Parietal lobe (tissue), 2 donors: ENCODE data around the genes MTMR6 and FLT3.

- RAMPAGE, long total RNA: no peak
Observed at GRCh38 chr13:24925564-24926212, 3.0 kb upstream of the CENPJ start.

DNA sequence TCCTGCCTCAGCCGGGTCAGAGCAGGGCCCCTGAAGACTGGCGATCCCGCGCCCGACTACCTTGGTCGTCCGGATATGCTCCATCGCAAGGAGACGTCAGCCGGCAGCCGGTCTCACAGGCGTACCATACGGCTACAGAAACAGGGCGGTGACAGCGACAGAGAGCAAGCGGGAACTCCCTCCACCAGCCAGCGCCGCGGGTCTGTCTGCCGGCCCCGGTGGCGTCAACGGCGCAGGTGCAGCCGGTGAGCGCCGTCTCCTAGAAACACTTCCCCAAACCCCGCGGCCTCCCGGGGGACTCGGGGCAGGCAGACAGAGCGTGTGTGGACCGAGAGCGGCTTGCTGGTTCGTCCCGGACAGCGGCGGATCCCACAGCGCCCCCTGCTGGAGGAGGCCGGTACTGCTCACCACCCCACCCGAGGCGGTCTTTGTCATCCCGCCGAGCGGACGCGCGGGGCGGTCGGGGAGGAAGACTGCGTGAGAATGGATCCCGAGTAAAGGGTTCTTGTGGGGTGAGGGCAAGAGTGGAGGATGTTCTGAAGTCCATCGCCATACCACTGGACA, at the start of gene MTMR6:
Gene MTMR6, minus strand, starts transcription at position 325 of the 564 bp plus-strand sequence.
- RAMPAGE, long total RNA: no peak

- RAMPAGE, long total RNA: no peak
Observed at GRCh38 chr13:25288846-25289485, 1.7 kb upstream of the MTMR6 start.

DNA sequence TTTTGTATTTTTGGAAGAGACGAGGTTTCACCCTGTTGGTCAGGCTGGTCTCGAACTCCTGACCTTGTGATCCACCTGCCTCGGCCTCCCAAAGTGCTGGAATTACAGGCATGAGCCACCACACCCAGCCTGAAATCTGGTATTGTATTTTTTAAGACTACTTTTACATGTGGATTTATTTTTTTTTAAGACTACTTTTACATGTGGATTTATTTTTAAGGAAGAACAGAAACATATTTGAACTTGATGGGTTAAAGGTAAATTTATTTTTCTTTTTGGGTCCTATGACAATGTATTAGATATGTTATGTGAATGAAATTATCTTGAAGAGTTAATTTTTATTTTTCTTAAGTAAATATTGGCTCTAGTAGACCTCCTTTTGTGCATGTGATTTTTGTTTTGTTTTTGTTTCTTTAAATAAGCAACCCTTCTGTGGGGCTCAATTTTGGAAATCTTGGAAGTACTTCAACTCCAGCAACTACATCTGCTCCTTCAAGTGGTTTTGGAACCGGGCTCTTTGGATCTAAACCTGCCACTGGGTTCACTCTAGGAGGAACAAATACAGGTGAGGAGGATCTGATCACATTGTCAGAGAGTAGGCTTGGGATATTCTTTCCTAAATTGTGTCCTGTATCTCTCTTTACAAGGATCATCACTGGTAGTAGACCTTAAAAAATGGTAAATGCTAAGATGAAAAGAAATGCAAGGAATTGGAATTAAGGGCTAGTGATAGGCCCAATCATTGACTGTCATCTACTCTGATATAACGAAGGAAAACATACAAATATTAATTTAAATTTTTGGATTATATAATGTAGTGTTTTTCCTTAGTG, 6.2 kb downstream of the NUP58 start:
- RAMPAGE, long total RNA: no peak

- RAMPAGE, long total RNA: no peak
Observed at GRCh38 chr13:26012869-26013540, 38.8 kb downstream of the SHISA2 start.

- RAMPAGE, long total RNA: no peak
Observed at GRCh38 chr13:26214347-26214654, 7.8 kb downstream of the RNF6 start.

- RAMPAGE, long total RNA: no peak
Observed at GRCh38 chr13:26941474-26942115, 181.0 kb upstream of the GPR12 start.

DNA sequence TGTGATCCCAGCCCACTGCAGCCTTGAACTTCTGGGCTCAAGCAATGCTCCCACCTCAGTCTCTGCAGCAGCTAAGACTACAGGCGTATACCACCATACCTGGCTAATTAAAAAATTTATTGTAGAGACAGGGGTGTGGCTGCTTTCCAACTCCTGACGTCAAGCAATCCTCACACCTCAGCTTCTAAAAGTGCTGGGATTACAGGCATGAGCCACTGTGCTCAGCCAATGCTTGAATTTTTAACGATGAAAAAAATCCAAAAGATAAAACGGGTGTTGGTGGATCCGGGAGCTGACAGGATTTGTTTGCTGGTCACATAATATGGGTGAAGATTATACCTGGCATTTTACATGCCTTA, 193.5 kb downstream of the USP12 start:
- RAMPAGE, long total RNA: no peak

GRCh38 chr13:27044946-27045603, 126.5 kb downstream of the USP12 start:
- RAMPAGE, long total RNA: no peak

- RAMPAGE, long total RNA: no peak
Observed at GRCh38 chr13:27195260-27195614, 23.6 kb upstream of the USP12 start.

- RAMPAGE, long total RNA: no peak
Observed at GRCh38 chr13:27253109-27254049, 2.0 kb downstream of the RPL21 start.

GRCh38 chr13:27298795-27299050, 28.1 kb downstream of the RASL11A start:
- RAMPAGE, long total RNA: no peak

DNA sequence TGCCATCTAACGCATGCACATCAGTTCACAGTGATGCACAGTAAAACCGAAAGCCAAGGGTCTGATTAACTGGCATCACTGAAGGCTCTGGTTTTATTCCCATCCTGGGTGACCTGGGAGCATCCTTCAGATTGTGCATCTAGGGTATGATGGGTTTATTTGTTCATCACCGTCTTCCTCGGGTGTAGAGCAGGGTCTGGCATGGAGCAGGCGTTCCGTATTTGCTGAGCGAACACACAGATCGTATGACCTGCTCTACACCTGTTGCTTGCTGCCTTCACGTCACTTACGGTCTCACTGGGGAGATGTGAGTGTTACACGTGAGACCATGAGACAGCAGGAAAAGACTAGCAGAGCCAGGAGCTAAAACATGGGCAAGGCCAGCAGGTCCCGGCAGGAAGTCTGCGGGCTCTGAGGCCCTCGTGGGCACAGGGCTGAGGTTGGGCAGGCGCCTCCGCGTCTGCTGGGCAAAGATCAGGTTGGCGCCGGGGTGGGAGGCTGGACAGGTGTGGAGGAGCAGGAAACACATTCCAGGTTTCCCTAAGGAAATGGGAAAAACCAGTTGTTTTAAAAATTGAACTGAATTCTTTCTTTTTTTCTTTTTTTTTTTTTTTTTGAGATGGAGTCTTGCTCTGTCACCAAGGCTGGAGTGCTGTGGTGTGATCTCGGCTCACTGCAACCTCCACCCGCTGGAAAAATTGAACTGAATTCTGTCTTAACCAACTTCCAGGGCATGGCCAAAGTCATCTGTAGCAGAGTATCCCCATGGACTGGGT, 19.7 kb upstream of the GTF3A start:
- RAMPAGE, long total RNA: no peak

GRCh38 chr13:27432412-27433107, 8.1 kb downstream of the GTF3A start:
- RAMPAGE, long total RNA: no peak

DNA sequence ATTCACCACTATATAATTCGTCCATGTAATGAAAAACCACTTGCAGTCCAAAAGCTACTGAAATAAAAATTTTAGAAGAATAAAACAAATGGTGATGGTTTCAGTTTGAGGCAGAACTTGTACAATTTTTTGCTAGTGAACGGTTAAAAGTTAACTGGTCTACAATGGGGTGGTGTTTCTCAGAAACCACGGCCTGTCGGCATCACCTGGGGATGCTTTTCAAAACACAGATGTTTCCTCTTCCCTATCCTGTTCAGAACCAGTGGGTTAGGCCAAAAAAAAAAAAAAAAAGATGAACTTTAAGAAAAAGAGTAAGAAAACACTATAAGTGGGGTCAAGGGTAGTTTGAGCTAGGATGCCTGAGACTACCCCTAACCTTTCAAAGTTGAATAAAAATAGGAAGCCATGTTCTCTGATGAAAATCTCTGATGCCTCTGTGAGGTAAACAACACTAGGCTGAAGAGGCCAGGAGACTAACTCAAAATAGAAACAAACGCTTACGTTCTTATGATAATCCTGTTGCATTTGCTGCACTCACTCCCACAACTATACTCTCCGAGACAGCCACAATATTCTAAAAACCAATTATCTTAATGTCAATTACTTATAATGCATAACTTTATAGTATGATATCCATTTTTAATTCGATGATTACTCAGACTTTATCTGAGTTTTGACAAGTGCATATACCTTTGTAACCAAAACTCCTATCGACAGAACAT, 3.3 kb downstream of the MTIF3 start:
- RAMPAGE, long total RNA: no peak

- RAMPAGE, long total RNA: no peak
Observed at GRCh38 chr13:27607103-27607607, 13.2 kb downstream of the LNX2 start.

DNA sequence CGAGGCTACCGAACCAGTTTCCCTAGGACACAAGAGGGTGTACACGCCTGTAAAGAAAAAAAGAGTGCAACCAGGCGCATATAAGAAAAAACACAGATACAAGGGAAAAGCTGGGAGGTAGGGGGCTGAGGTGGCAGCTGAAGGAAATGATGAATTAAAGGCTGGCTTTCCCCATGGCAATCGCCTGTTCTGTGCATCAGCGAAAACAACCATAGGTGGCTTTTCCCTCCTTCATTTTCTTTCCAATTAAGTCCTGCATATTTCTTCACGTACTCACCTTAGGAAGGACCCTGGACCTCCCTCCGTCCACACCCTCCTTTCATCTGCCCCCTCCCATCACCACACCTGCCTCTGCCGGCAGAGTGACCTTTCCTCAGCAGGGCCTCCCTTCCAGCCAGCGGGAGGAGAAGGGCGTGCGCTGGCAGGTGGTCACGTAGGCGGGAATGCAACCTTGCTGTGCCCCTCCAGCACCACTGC, 60.9 kb downstream of the GSX1 start:
- RAMPAGE, long total RNA: no peak

GRCh38 chr13:27970962-27971238, 1.8 kb upstream of the CDX2 start:
- RAMPAGE, long total RNA: no peak

DNA sequence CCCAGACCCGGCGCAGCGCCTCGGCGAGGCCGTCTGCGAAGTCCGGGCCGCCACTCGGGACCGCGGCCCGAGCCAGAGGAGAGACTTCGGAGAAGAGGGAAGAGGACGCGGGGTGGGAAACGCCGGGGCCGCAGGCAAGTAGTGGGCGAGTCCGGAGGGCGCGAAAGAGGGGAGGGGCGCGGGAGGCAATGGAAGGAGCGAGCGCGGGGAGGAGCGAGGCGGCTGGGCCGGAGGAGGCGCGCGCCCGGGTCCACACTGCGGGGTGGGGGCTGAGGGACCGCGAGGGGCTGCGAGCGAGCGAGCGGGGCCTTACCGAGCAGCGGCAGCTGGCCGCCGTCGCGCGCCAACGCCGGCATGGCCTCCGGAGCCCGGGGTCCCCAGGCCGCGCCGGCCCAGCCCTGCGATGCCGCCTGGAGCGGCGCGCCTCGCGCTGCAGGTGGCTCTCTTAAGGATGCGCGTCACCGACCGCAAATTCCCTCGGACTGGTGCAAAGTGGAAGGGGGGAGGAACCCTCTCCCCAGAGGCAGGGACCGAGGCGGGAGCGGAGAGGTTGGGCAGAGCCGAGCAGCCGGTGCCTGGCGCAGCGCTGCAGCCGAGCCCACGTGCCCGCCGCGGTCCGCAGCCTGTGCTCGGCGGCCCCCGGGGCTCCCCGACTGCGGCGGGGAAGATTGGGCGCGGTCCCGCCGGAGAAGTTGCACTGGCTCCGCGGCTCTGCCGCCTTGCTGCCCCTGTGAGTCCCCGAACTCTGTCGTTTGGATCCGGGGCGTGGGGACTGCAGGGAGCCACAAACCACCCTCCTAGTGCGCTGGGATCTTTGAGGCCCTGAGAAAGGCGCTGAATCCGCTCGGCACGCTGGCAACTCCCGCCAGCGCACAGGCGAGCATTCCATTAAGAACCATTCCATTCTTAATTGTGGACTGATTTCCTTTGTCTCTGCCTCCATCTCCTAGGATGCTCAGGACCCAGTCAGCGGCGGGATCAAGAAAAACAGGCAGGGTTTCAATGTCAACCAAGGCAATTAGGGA, at the start of gene FLT3:
Gene FLT3, minus strand, starts transcription at position 422 of the 1,025 bp plus-strand sequence.
- RAMPAGE, long total RNA: no peak

GRCh38 chr13:28160146-28160446, 21.8 kb downstream of the PAN3 start:
- RAMPAGE, long total RNA: no peak